ENCODE measurements around the genes APOBEC3G and SYNGR1.

- PRO-cap, result no peak
Observed at GRCh38 chr22:38758582-38759056, 2.8 kb upstream of the SUN2 start.

GRCh38 chr22:38943327-38943725 lies 14.1 kb upstream of the APOBEC3A start:
- PRO-cap, result no peak

GRCh38 chr22:38946978-38947709 lies 10.3 kb upstream of the APOBEC3A start:
- PRO-cap, result no peak

GRCh38 chr22:38951693-38952274 lies 5.6 kb upstream of the APOBEC3A start:
- PRO-cap, result no peak

- PRO-cap, result no peak
Observed at GRCh38 chr22:38952345-38952918, 5.0 kb upstream of the APOBEC3A start.

DNA sequence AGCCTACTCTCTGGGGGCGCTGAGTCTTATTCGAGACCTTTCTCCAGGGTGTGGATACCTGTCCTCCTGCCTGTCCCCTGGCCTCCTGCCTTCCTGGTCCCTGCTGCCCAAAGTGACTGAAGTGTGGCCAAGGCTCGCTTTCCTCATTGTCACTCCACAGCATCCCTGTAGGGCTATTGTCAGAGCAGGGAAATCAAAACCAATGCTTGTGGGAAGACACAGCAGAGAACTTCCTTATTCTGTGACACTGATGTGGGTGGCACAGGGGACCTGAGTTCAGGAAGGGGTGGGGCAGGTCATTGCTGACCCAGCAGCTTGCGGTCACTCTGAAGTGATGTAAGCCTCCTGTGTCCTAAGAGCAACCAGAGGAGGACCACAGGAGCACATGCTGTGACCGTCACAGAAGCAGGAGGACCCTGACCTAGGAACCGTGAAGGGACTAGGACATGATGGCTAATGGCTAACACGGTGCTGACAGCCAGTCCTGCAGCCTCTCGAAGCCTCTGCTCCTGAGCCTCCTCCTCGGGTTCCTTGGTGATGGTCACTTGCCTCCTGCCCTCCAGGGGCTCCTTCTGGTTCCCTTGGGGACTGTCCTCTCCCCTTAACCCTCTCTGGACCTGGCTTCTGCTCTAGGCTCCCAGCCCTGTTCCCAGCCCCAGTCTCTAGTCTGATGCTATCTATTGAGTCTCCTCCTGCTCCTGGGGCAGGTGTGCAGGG lies 10.4 kb downstream of the APOBEC3A start:
- PRO-cap, result unidirectional peak, plus-strand start at position 356 of the sequence

GRCh38 chr22:38992591-38993551 lies 10.7 kb downstream of the APOBEC3B start:
- PRO-cap, result no peak

DNA sequence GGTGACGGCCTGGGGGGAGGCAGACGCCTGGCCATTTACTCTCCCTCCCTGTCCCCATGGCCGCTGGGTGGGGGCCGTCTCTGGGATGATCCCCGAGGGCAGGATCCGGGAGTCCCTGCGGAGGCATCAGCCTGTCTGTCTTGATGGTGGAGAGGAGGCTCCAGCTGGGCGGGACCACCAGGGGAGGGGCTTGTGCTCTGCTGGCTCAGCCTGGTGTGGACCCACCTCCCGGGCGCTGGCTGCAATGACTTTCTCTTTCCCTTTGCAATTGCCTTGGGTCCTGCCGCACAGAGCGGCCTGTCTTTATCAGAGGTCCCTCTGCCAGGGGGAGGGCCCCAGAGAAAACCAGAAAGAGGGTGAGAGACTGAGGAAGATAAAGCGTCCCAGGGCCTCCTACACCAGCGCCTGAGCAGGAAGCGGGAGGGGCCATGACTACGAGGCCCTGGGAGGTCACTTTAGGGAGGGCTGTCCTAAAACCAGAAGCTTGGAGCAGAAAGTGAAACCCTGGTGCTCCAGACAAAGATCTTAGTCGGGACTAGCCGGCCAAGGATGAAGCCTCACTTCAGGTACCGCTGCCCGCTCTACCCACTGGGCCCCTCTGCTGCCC lies at the start of gene APOBEC3G:
APOBEC3G (plus strand) TSS at position 463 of the 607 bp plus-strand sequence.
- PRO-cap, result unidirectional peak, plus-strand start at position 482 of the sequence

- PRO-cap, result unidirectional peak, plus-strand start at chr22:39151582; unidirectional peak, plus-strand start at chr22:39151771
Observed at GRCh38 chr22:39151278-39152139, 971 bp downstream of the CBX7 start.

DNA sequence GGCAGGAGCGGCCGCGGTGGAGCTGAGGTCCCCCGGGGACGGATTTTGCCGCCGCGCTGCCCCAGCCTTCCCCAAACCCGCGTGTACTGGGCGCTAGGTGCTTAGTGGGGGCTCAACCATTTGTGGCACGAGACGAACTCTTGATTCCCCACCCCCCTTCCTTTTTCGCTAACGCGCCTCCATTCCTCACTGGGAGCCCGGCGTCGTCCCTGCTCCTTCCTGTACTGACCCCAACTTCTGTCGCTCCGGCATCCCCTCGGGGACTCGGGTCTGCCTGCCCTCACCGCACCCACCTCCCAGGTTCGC lies 793 bp upstream of the CBX7 start:
- PRO-cap, result no peak

DNA sequence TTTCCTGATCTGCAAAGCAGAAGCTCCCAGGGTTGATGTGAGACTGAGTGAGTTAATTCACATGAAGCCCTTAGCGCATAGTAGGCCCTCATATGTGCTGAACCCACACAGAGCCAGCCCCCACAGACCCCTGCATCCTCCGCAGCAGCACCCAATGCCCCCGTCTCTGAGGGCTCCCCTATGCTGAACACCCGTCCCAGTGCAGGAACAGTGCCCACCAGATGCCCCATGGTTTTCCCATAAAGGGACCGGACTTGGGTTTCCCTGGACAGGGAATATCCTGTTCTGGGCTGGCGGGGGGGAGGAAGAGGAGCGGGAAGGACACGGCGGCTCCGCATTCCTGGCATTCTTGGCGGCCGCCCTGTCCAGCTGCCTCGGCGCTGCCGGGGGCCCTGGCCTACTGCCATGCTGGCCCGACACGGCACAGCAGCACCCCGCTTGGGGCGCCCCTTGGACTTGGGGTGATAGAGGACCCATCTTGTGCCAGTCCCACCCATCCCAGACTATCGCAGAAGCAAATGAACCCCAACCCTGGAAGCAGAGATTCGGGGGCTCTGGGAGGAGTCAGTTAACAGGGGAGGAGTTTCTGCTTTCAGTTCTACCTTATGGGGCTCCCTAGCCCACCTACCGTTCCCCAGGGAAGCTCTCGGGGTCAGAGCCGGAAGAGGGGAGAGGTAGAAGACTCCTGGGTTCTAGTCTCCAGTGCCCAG lies 23.7 kb upstream of the CBX7 start:
- PRO-cap, result no peak

GRCh38 chr22:39240558-39241385 lies 4.0 kb downstream of the PDGFB start:
- PRO-cap, result no peak

DNA sequence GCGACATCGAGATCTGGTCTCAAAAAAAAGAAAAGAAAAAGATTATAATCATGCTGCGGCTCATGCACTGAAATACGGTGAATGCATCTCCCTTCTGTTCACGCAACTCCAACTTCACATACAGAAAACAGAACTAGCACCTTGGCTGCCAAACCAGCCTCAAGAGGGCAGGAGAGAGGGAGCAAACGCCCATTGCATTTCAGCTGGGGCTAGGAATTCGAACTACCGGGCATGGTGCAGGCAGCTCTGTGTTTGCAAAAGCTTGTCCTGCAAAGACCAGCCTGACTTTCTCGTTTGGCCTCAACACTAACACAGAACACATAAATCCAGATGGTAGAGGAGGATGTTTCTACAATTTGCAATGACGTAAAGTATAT lies 6.3 kb upstream of the SYNGR1 start:
- PRO-cap, result no peak

DNA sequence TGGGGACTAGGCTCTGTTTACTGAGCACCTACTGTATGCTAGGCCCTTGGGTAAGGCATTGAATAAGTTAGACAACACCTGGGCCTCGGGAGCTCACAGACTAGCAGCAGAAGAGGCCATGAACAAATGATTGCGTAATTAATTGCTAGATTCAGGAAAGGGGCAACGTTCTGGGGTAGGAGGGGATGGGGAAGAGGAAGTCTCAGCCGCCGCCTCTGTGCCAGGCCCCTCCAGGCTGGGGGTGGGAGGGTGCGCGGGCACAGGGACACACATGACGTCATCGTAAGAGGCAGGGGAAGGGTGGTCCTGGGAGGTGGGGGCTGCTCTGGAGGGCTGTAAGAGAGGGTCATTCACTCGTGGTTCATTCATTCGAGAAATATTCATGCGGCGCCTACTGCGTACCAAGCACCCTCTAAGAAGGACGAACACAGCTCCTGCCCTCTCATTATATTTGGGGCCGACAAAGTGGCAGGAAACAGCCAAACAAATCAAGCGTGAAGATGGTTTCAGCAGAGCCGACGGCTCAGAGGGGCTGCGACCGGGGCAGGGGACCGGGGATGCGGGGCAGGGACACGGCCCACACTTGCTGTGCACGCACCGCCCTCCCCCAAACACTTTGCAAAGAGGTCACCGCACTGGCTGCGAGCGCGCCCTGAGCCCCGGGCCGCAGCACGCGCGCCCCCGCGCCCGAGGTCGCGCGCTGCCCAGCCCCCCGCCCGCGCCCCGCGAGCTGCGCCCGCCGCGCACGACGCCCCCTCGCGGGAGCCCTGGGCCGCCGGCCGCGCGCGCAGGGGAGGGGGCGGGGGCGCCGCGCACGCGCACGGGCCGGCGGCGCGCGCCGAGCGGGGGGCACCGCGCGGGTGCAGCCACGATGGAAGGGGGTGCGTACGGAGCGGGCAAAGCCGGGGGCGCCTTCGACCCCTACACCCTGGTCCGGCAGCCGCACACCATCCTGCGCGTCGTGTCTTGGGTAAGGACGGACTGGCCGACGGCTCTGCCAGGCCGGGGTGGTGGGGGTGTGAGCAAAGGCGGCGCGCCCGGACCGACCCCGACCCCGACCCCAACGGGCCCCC lies at the start of gene SYNGR1:
SYNGR1 (plus strand) TSS at position 852 of the 1,073 bp plus-strand sequence.
- PRO-cap, result bidirectional peak, plus-strand start at position 848 of the sequence, minus-strand start at position 618 of the sequence

DNA sequence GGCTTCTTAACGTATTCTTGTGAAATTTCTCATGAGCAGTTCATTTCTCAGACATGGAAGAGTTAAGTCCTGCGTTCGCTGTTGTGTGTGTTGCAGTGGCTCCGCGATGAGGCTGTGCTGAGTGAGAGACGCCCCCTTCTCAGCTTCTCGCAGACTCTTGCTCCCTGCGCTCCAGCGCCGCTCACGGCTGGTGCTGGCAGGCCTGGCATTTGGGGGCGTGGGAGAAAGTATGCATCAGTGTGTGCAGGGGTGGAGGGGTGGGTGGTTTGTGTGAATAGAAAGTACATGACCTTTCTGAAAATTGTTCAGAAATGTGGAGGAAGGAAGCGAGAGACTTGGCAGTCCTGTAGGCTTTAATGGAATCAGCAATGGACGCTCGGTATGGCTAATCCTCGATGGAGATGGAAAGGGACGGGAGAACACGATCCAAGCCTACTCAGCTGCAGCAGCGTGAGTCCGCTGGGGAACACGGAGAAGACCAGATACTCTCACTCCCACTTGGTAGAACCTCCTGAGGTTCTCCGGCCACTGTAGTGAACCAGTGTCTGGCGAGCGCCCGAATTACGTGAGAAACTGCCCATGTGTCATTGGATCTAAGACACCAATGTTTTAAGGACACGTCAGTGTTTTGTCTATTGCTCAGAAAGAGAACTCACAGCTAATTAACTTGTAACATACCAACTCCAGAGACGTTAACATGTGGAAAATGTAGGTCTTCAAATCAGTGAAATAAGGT lies 6.0 kb downstream of the TAB1 start:
- PRO-cap, result bidirectional peak, plus-strand start at position 308 of the sequence, minus-strand start at position 149 of the sequence; unidirectional peak, minus-strand start at position 535 of the sequence

DNA sequence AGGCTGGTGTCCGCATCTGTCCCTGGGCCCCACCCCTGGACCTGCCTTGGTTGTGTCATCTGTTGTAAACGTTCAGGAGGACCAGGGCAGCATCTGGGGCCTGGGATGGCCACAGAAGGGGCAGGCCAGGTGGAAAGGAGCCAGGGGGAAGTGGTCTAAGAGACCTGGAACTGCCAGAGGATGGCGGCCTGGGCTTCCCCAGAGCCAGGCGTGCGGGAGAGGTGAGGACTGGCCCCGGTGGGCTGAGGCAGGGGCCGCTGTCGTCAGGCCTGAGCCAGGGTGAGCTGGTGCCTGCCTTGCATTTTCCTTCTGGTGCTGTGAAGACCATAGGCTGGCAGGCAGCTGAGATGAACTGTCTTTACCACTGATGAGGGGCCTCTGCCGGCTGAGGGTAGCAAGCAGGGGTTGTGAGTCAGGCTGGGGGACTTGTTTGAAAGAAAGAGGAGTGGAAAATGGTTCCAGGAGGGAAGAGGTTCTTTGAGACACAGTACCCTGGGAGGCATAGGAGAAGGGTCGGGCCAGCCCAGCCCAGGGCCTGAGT lies 26.0 kb upstream of the MGAT3 start:
- PRO-cap, result no peak

GRCh38 chr22:39432239-39432731 lies 24.5 kb upstream of the MGAT3 start:
- PRO-cap, result no peak

DNA sequence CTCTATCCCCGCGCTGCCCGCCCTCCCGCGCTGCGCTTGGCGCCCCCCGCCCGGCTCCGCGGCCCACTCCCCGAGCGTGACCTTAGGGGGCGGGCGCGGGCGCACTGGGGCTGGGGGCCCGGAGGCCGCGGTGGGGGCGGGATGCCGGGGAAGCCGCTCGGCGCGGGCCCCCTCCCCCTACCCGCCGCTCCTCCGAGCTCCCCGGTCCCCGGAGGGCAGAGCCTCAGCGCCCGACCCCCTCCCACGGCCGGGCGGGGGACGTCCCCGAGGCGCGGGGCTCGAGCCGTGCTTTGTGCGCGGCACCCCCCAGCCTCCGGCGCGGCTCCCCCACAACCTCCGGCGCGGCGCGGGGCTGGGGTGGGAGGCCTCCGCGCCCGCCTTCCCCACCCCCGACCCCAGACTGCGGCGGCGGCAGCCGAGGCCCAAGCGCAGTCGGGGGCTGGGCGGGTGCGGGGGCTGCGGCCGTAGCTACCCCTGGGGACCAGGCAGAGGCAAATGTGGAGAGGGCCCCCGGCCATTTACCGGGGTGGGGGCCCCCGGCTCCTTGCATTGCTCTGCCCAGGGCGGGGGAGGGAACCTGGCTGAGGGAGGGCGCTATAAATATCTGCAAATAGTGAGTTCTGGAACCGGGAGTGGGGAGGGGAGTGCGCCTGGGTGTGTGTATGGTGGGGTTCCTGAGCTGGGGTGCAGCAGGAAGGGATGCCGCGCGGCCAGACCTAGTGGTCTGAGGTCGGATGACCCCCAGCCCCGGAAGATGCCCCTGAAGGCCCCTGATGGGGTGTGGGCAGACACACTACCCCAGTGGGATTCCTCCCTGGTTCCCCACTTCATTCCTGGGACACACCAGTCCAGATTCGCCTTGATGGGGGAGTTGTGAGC lies 1.0 kb downstream of the MGAT3 start:
- PRO-cap, result bidirectional peak, plus-strand start at position 682 of the sequence, minus-strand start at position 551 of the sequence

GRCh38 chr22:39458475-39459082 lies 1.8 kb downstream of the MGAT3 start:
- PRO-cap, result no peak

DNA sequence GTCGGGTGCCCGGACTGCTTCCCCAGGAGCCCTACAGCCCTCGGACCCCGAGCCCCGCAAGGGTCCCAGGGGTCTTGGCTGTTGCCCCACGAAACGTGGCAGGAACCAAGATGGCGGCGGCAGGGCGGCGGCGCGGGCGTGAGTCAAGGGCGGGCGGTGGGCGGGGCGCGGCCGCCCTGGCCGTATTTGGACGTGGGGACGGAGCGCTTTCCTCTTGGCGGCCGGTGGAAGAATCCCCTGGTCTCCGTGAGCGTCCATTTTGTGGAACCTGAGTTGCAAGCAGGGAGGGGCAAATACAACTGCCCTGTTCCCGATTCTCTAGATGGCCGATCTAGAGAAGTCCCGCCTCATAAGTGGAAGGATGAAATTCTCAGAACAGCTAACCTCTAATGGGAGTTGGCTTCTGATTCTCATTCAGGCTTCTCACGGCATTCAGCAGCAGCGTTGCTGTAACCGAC lies 603 bp downstream of the ATF4 start:
- PRO-cap, result bidirectional peak, plus-strand start at position 217 of the sequence, minus-strand start at position 95 of the sequence

All from pulmonary lymph node (tissue), 1 donor.